Bile duct (tissue), 1 donor: Measurements from ENCODE around the genes TEX12 and USP28.

DNA sequence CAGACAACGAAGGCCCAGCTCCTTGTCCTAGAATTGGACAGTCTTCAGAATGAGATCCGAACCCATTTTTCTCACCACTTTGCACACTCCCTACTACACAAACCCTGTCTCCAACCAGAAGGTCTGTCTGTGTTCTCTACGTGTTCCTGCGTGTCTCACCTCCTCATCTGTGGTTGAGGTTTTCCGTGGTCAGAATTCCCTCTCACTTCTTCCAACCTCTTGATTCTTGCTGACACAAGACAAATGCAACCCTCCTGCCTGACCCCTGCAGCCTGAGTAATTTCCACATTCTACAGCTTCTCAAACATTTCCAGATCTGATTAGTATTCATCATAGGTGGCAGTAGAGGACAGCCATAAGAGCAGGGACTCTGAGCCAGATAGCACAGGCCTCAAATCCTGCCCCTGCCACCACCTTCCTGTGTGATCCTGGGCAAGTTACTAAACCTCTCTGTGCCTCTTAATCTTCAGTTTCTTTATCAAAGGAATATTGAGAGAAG is 19.9 kb downstream of the POU2AF1 start:
- PRO-cap, result no peak

DNA sequence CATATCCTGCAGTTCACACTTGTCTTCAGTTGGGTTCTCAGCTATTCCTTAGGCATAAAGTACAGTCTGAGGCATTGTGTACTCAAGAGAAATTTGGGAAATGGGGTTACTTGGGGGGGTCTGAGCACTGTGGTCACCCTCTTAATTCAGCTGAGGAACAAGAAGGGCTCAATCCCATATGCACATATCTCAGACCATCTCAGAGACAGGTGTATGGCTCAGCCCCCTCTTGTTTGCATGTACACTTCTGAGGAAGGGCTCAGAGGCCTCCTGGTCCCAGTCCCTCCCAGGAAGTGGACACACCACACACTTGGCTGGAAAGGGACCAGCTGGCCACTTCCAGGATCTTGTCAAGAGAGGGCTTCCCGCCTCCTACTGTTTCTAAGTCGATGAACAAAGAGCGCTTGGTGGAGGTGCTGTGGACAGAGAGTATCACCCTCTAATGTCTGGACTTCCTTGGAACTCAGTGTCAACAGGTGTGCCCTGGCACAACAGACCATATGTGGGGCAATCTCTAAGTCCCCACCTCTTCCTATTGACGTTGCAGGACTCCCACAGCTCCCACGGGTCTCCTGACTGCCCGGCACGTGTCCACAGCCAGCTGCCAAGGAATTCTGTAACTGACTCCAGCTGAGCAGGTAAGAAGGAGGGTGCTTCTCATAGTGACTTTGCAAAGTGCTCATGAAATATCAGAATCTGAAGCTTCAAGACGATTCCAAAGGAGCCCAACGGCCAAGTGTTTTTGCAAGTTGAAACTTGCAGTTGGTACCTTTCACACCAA is 16.2 kb downstream of the POU2AF1 start:
- PRO-cap, result bidirectional peak, plus-strand start at position 633 of the sequence, minus-strand start at position 444 of the sequence

DNA sequence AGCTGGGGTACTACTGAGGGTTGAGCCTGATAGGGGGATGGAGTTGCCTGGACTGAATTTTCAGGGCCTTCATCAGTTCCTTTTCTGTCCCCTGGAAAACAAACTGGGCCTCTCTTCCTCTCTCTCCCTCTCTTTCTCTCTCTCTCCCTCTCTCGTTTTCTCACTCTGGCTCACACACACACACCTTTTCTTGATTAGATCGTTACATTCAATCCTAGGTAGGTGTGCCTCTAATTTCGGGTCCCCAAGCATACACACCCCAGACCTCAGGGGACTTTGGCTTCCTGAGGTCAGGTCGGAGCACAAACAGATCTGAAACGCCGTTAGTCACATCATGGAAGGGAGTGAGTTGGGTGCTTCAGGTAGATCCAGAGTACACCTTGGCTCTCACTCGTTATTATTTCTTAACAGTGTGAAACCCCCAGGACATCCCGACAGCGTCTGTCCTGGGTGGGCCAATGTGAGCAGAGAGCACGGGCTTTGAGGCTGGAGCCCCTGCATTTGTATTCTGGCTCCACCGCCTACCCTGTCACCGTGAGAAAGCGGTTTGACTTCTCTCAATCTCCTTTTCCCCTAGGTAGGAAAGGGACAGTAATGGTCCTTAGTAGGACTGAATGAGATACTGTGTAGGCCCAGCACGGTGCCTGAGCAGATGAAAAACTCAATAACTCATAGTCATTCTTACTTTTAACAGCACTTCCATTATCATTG is 37.3 kb upstream of the POU2AF1 start:
- PRO-cap, result no peak

DNA sequence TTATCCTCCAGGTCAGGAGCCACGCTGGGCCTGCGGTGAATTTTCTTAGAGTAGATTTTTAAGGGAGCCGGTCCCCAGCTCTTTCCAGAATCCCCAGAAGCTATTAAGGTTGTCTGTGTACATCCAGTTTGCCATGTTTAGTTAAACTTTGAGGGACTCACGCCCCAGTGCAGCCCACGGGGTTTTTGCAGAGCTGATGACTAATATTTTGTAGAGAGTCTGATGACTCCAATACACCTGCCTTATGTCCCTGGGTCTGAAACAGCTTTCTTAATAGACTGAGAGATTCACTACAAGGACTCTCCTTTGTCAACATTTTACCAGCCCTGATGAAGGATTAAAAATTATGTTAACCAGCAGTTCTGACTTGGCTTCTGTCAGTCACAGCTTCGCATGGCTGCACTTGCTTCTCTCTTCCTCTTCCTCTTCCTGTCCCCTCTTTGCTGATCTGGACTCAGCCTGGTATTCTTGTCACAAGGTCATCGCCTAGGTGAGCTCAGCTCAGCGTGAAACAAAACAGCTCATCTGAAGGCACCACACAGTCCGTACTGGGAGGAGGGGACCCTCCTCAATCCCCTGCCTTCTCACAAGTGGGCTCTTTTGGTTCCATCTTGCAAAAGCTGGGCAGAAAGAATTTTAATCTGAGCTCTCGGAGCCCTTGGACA is 37.9 kb upstream of the POU2AF1 start:
- PRO-cap, result no peak

DNA sequence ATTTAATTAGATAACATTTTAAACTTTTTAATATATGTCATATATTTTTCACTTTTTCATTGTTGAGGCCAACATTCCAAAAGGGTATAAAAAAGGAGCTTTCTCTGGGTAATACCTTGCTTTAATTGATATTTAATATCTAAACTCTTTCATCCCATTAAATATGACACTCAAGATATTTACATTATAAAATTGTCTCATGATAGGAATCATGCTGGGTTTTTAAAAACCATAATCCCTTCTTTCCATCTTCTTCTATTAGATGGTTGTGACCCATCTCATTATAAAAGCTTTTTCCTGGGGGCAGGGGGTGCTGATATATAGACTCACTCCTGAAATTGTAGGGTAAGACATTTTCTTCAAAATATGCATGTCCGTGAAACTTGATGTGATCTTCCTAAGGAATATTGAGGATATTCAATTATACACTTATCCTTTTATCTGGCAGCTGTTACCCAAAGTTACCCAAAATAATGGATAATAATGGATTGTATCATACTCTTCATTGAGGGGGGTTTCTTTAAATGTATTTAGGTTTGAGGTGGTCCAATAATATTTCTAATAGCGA is 10.9 kb downstream of the SIK2 start:
- PRO-cap, result no peak

GRCh38 chr11:111662196-111662589 is 59.9 kb downstream of the SIK2 start:
- PRO-cap, result no peak

GRCh38 chr11:111706945-111707542 is 59.1 kb downstream of the PPP2R1B start:
- PRO-cap, result no peak

GRCh38 chr11:111730726-111731984 is 35.0 kb downstream of the PPP2R1B start:
- PRO-cap, result bidirectional peak, plus-strand start at chr11:111731070, minus-strand start at chr11:111730970

- PRO-cap, result no peak
Measured at GRCh38 chr11:111736851-111737161, 29.4 kb downstream of the PPP2R1B start.

DNA sequence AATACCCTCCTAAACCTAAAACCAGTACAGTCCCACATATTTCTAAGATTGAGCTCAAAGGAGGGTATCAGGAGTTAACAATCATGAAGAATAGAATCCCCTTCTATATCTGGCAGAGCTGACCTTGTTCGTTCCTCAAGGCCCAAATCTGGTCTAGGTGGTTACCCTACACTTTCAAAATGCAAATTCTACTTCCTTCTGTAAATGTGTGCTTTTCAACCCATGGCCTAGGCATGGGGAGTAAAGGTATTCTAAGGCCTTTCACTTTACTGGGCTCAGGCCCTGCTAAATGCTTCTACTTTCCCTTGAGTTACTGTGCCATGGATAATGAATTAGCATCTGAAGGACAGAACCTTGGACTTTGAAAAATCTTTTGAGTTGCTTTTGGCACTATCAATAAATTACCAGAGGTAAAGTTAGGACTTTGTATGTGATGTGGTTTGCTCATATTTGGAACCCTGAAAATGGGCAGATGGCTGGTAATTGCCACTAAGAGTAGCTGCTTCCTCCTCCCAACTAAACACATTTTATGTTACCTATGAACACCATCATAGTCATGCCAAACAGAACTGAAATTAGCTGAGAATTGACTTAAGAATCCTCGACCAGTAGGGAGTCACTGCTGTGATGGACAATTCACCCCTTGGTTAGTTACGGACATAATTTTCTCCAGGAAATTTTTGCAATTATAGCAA is 10.6 kb upstream of the PPP2R1B start:
- PRO-cap, result no peak

DNA sequence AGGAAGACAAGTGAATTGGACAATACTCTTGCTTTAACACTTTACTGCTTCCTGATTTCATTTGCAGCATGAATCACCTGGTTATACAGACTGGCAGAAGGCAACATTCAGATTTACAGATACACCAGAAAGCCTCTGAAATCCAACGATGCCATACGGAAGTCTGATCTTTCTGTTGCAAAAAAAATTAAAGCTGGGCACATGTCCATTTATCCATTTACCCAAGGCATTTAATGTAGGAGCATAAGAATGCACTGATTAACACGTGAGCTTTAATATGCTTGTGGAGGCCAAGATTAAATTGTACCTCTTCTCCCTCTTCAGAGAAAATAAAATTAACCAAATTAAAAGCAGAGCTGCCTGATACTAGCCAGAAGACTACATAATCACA is 16.1 kb upstream of the PPP2R1B start:
- PRO-cap, result no peak

- PRO-cap, result no peak
Measured at GRCh38 chr11:111909006-111909870, 2.3 kb downstream of the CRYAB start.

GRCh38 chr11:111926293-111927407 is 7.9 kb downstream of the C11orf52 start:
- PRO-cap, result bidirectional peak, plus-strand start at chr11:111926874, minus-strand start at chr11:111926939; unidirectional peak, plus-strand start at chr11:111927315

GRCh38 chr11:112152823-112153430 is 11.0 kb downstream of the IL18 start:
- PRO-cap, result no peak

- PRO-cap, result no peak
Measured at GRCh38 chr11:112167154-112167531, at the start of gene TEX12. TSS of gene TEX12 (plus strand) at chr11:112167372.

GRCh38 chr11:112524721-112525047 is 264.0 kb upstream of the PLET1 start:
- PRO-cap, result no peak

DNA sequence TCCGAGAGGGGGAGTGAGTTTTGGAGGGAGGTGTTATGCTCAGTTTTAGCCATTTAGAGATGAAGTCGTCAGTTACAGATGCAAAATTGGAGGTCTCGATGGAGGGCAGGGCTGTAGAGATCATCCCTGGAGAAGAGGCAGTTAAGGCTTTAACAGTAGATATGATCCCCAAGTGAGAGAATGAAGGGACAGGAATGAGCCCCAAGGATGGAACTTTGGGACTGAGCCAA is 108.9 kb upstream of the NCAM1 start:
- PRO-cap, result no peak

GRCh38 chr11:113109300-113109547 is 148.0 kb downstream of the NCAM1 start:
- PRO-cap, result no peak

- PRO-cap, result no peak
Measured at GRCh38 chr11:113324400-113325012, 10.1 kb downstream of the TTC12 start.

GRCh38 chr11:113875431-113876233 is at the start of gene USP28:
TSS of gene USP28 (minus strand) at chr11:113875572.
- PRO-cap, result bidirectional peak, plus-strand start at chr11:113875781, minus-strand start at chr11:113875533